Subcutaneous adipose tissue (tissue), 3 donors: ENCODE measurements around a stretch of chr13.

DNA sequence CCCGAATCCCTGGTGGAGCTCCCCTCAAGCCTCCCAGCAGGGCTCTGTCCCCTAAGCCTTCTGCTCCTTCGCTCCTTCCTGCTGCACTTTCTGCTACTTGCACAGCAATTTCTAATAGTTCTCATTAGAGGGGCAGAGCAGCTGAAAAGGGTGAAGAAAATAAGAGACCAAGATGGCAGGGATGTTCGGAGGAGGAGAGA is 43.5 kb downstream of the RASA3 start:
- PRO-cap: no peak
- RAMPAGE, long total RNA, 3 experiments: no peak in any of the 3 experiments

GRCh38 chr13:114101060-114101279 is 31.5 kb downstream of the RASA3 start:
- PRO-cap: no peak
- RAMPAGE, long total RNA, 3 experiments: no peak in any of the 3 experiments

DNA sequence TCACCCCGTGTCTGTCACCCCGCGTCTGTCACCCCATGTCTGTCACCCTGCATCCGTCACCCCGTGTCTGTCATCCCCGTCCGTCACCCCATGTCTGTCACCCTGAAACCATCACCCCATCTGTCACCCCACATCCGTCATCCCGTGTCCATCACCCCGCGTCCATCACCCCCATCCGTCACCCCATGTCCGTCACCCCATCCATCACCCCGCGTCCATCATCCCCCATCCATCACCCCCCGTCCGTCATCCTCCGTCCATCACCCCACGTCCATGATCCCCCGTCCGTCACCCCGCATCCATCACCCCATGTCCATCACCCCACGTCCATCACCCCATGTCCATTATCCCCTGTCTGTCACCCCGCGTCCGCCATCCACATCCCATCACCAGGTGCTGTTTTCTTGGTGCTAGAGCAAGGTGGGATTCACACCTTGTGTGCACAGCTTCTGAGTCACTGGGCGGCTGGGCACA is 24.2 kb downstream of the RASA3 start:
- PRO-cap: no peak
- RAMPAGE, long total RNA, 3 experiments: no peak in any of the 3 experiments

DNA sequence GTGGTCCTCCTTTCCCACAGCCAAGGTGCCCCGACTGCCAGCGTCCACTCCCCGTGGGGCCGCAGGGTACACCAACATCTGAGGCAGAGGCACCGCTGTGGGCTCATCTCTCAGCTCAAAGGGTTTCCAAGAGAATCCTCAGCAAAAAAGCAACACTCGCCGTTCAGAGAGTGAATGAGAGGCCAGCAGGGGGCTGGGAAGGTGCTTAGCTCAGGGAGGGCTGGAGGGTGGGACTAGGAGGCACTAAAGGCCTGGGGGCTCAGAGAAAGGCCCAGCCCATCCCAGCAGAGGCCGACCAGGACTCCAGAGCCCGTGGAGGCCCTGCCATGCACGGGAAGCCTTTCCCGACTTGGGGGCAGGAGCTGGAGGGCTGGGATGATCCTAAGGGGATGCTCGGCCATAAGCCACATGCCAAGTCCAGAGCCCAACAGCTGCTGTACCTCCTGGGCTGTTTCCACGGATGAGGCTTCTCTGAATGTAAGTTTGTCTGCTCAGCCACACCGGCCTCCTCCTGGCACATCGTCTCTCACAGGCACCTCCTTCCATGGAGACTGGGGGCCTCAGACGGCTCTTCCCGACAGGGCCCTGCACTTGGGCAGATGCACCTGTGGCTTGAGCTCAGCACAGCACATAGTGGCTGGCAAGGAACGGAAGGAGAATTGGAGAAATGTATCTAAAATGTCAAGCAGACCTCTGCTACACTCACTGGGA is 19.6 kb downstream of the RASA3 start:
- PRO-cap: no peak
- RAMPAGE, long total RNA, 3 experiments: no peak in any of the 3 experiments

DNA sequence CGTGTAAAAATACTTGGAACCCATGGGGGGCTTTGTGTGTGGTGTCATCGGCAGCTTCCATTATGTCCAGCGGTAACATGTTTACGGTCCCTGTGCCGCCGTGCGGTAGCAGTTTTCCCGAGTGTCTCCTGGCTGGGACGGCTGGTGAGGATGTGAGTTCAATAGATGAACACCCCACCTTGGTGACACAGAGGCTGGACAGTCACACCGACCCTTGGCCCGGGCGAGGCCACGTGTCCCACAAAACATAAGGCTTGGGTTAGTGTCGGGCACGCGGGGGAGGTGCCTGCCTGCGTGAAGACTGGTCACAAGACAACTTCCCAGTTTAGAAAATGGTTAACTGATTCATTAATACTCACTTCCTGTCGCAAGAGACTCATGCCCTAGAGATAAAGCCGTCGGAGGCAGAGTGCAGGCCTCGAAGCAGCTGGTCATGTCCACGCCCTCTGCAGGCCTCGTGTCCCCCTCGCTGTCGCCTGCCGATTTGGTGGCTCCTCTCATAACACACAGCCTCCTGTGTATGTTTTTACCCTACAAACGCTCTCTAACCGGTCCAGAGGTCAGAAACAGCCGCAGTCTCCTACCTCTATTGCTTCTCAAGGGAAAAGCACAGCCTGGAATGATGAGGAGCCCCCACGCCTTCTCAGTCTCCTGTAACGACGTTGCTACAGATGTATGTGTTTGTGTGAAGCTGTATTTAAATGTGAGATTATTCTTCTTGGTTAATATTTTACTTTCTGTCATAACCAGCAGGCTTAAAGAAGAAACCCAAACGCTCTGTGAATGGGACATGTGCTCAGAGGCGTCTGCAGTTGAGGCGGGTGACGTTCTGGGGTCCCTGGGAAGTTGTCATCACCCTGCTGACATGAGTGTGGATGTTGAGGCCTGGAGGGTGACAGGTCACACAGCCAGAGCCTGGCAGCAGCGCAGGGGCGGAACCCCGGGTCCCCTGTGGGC is 17.0 kb downstream of the RASA3 start:
- PRO-cap: no peak
- RAMPAGE, long total RNA, 3 experiments: no peak in any of the 3 experiments

- PRO-cap: bidirectional peak, plus-strand start at chr13:114119389, minus-strand start at chr13:114119267
- RAMPAGE, long total RNA, 3 experiments: no peak in any of the 3 experiments
Observed at GRCh38 chr13:114118557-114119760, 13.5 kb downstream of the RASA3 start.

- PRO-cap: no peak
- RAMPAGE, long total RNA, 3 experiments: no peak in any of the 3 experiments
Observed at GRCh38 chr13:114167903-114168289, 11.2 kb upstream of the CFAP97D2 start.

GRCh38 chr13:114282716-114283129 is 1.3 kb downstream of the UPF3A start:
- PRO-cap: no peak
- RAMPAGE, long total RNA, 3 experiments: no peak in any of the 3 experiments

DNA sequence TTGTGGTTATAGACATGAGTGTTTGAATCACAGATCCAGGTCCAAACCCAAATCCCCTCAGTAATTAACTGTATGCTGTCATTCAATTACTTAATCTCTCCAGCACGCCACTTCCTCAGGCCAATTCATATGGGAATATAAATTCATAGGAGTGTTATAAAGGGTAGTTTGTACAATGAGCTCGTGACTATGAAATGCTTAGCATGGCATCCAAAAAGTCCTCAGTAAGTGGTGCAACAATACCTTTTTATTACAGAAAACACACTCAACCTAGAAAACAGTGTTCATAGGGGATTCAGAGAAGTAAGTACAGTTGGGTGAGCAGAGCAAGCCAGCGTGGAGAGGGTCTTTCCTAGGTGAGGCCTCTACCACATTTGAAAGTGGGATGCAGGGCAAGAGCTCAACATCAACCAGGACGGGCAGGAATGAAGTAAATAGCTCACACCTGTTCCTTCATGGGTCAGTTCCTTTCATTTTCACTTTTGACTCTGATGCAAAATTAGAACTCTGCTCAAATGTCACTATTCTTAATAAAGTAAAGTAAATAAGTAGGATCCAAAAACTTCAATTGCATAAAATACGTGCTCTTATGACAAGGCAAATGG is 19.9 kb downstream of the CHAMP1 start:
- PRO-cap: no peak
- RAMPAGE, long total RNA, 3 experiments: no peak in any of the 3 experiments